K562 (cell line): ENCODE measurements around the gene LDHAL6B.

DNA sequence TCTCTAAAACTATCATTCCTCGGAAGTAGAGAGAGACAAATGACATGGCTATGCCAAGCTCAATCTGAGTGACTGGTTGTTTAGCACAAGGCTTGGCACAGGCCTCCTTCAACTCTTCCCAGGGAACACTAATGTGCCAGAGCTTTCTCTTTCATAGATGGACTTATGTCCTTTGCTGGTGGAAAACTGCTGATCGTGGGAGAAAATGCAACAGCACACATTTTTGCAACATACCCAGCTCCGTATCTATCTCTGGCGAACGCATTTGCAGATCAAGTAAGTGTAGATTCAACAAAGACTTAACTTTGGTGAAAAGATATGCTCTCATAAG is 36.5 kb downstream of the AQP9 start:
- RAMPAGE, long total RNA, result no peak
- RRBS, result no CpG with 5 or more reads among the region's 5 CpGs
PRO-cap:
- standard, result no peak
- CoPRO, capped RNA only, 2 experiments, result no peak in any of the 2 experiments
- CoPRO, capped and uncapped RNA, 2 experiments, result no peak in any of the 2 experiments
- CoPRO, uncapped RNA only, 2 experiments, result no peak in any of the 2 experiments
CAGE:
- cytosol, long polyA plus RNA, result no peak
- long polyA plus RNA, result no peak
- nucleolus, long total RNA, result no peak
- nucleus, long polyA plus RNA, result no peak

DNA sequence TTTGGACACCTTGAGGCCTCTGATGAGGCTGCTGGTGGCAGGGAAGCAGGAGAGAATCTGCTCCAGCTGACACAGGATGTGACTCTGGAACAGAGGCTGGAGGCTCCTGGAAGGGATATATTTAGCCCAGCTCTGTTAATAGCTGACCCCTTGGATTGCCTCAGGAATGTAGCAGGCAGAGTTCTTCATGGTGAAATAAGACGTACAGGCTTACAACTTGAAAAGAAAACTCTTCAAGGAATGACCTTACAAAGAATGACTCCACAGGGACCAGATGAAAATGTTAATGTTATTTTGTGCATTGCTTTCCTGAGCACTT is 90.5 kb downstream of the AQP9 start:
- RAMPAGE, long total RNA, result no peak
- RRBS, result no CpG with 5 or more reads among the region's 1 CpG
PRO-cap:
- standard, result no peak
- CoPRO, capped RNA only, 2 experiments, result no peak in any of the 2 experiments
- CoPRO, capped and uncapped RNA, 2 experiments, result no peak in any of the 2 experiments
- CoPRO, uncapped RNA only, 2 experiments, result no peak in any of the 2 experiments
CAGE:
- cytosol, long polyA plus RNA, result no peak
- long polyA plus RNA, result no peak
- nucleolus, long total RNA, result no peak
- nucleus, long polyA plus RNA, result no peak

DNA sequence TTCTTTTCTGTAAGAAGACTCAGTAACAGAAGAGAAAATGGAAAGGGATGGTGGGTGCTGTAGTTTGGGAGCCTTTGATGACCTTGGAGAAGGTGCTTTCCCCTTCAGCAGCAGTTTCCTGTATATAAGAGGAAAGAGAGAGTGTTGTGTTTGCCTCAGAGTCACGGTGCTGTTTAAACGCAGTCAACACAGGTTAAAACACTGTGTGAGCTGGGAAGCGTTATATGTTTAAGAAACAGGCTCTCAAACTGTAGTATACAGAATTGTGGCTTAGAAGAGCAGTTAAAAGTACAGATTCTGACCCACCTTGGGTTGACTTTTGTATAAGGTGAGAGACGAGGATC is 111.8 kb downstream of the AQP9 start:
- RAMPAGE, long total RNA, result no peak
- RRBS, result no CpG with 5 or more reads among the region's 4 CpGs
PRO-cap:
- standard, result no peak
- CoPRO, capped RNA only, 2 experiments, result no peak in any of the 2 experiments
- CoPRO, capped and uncapped RNA, 2 experiments, result no peak in any of the 2 experiments
- CoPRO, uncapped RNA only, 2 experiments, result no peak in any of the 2 experiments
CAGE:
- cytosol, long polyA plus RNA, result no peak
- long polyA plus RNA, result no peak
- nucleolus, long total RNA, result no peak
- nucleus, long polyA plus RNA, result no peak

- RAMPAGE, long total RNA, result no peak
- RRBS, result no CpG with 5 or more reads among the region's 7 CpGs
PRO-cap:
- standard, result no peak
- CoPRO, capped RNA only, 2 experiments, result no peak in any of the 2 experiments
- CoPRO, capped and uncapped RNA, 2 experiments, result no peak in any of the 2 experiments
- CoPRO, uncapped RNA only, 2 experiments, result no peak in any of the 2 experiments
CAGE:
- cytosol, long polyA plus RNA, result no peak
- long polyA plus RNA, result no peak
- nucleolus, long total RNA, result no peak
- nucleus, long polyA plus RNA, result no peak
Measured at GRCh38 chr15:58260164-58260997, 122.2 kb downstream of the AQP9 start.

DNA sequence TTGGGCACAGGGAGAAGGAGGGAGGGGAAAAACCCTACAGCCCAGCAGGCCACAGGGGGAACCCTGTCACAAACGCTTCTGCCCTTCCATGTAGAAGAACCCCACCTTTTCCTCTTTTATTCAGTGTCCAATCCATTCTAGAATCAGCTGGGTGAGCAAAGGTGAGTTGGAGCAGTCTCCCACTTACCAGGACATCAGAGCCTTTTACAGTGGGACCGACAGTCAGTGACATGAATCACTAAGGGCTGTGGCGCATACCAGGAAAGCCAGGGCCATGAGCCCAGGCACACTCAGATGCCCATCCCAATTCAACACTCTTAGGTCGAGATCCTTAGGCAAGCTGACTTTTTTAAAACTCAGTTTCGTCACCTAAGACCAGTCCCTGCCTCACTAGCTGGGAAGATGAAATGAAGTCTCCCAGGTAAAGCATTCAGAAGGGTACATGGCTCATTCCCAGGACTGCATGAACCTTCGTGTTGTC is 146.1 kb downstream of the AQP9 start:
- RAMPAGE, long total RNA, result no peak
- RRBS, result no CpG with 5 or more reads among the region's 6 CpGs
PRO-cap:
- standard, result no peak
- CoPRO, capped RNA only, 2 experiments, result no peak in any of the 2 experiments
- CoPRO, capped and uncapped RNA, 2 experiments, result no peak in any of the 2 experiments
- CoPRO, uncapped RNA only, 2 experiments, result no peak in any of the 2 experiments
CAGE:
- cytosol, long polyA plus RNA, result no peak
- long polyA plus RNA, result no peak
- nucleolus, long total RNA, result no peak
- nucleus, long polyA plus RNA, result no peak

- RAMPAGE, long total RNA, result no peak
- RRBS, result no CpG with 5 or more reads among the region's 4 CpGs
PRO-cap:
- standard, result no peak
- CoPRO, capped RNA only, 2 experiments, result no peak in any of the 2 experiments
- CoPRO, capped and uncapped RNA, 2 experiments, result no peak in any of the 2 experiments
- CoPRO, uncapped RNA only, 2 experiments, result no peak in any of the 2 experiments
CAGE:
- cytosol, long polyA plus RNA, result no peak
- long polyA plus RNA, result no peak
- nucleolus, long total RNA, result no peak
- nucleus, long polyA plus RNA, result no peak
Measured at GRCh38 chr15:58392010-58392522, 39.7 kb upstream of the LIPC start.

GRCh38 chr15:58628380-58629204 is 120.9 kb downstream of the ADAM10 start:
- RAMPAGE, long total RNA, result no peak
- RRBS, result no CpG with 5 or more reads among the region's 3 CpGs
PRO-cap:
- standard, result no peak
- CoPRO, capped RNA only, 2 experiments, result no peak in any of the 2 experiments
- CoPRO, capped and uncapped RNA, 2 experiments, result no peak in any of the 2 experiments
- CoPRO, uncapped RNA only, 2 experiments, result peak in 1 of 2 experiments; most common minus-strand start chr15:58628763 (in 1)
CAGE:
- cytosol, long polyA plus RNA, result no peak
- long polyA plus RNA, result no peak
- nucleolus, long total RNA, result no peak
- nucleus, long polyA plus RNA, result no peak

DNA sequence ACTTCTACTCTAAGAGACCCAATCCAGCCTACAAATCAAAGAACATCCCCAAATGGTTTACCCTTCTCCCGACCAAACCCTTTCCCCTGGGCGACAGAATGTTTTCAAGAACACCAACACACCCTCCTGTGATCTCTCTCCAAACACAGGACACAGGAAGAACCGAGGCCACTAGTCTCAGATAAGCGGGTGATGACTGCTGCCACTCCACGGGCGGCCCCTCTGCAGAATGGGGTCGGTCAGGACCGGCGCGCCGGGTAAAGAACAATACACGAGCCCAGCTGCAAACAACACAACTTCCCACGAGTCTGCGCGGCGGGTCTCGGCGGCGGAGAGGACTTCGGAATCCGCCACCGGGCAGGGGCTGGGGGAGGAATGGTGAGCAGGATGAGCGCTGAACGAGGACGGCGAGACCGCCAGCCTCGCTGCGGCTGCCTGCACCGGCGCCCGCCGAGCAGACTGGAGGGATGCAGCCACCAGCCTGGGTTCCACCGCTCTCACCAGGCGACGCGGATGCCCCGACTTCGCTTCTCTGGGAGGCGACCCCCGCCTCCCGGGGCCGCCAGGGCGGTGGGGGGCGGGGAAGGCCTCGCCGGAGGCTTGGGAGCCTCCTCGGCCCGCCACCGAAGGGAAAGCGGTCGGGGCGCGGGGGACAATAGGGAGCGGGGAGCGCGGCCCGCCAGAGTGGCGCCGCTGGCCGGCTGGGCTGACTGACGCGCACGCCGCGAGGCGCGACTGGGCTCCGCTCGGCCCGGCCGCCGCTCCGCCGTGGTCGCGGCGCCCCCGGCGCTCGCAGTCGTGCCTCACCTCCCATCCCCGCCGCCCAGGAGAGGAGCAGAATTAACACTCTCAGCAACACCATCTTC is 601 bp downstream of the ADAM10 start:
- RAMPAGE, long total RNA, result no peak
- RRBS, result 3% methylated on average over 23 of the region's 84 CpGs
PRO-cap:
- standard, result bidirectional peak, plus-strand start at position 171 of the sequence, minus-strand start at position 231 of the sequence; bidirectional peak, plus-strand start at position 682 of the sequence, minus-strand start at position 737 of the sequence; unidirectional peak, minus-strand start at position 800 of the sequence
- CoPRO, capped RNA only, 2 experiments, result peak in 2 of 2 experiments; most common plus-strand start position 205 of the sequence (in 2); most common minus-strand start position 231 of the sequence (in 2)
- CoPRO, capped and uncapped RNA, 2 experiments, result peak in 1 of 2 experiments; most common plus-strand start position 290 of the sequence (in 1); most common minus-strand start position 231 of the sequence (in 1)
- CoPRO, uncapped RNA only, 2 experiments, result peak in 2 of 2 experiments; most common plus-strand start position 171 of the sequence (in 2); most common minus-strand start position 28 of the sequence (in 1)
CAGE:
- cytosol, long polyA plus RNA, result no peak
- long polyA plus RNA, result no peak
- nucleolus, long total RNA, result no peak
- nucleus, long polyA plus RNA, result no peak

GRCh38 chr15:58833404-58834307 is 62.6 kb downstream of the MINDY2 start:
- RAMPAGE, long total RNA, result no peak
- RRBS, result no CpG with 5 or more reads among the region's 16 CpGs
PRO-cap:
- standard, result bidirectional peak, plus-strand start at chr15:58833879, minus-strand start at chr15:58833726
- CoPRO, capped RNA only, 2 experiments, result peak in 2 of 2 experiments; most common plus-strand start chr15:58833868 (in 2); most common minus-strand start chr15:58833736 (in 1)
- CoPRO, capped and uncapped RNA, 2 experiments, result no peak in any of the 2 experiments
- CoPRO, uncapped RNA only, 2 experiments, result peak in 2 of 2 experiments; most common plus-strand start chr15:58833852 (in 1); most common minus-strand start chr15:58833657 (in 1)
CAGE:
- cytosol, long polyA plus RNA, result no peak
- long polyA plus RNA, result no peak
- nucleolus, long total RNA, result no peak
- nucleus, long polyA plus RNA, result no peak

- RAMPAGE, long total RNA, result no peak
- RRBS, result no CpG with 5 or more reads among the region's 4 CpGs
PRO-cap:
- standard, result no peak
- CoPRO, capped RNA only, 2 experiments, result no peak in any of the 2 experiments
- CoPRO, capped and uncapped RNA, 2 experiments, result no peak in any of the 2 experiments
- CoPRO, uncapped RNA only, 2 experiments, result no peak in any of the 2 experiments
CAGE:
- cytosol, long polyA plus RNA, result no peak
- long polyA plus RNA, result no peak
- nucleolus, long total RNA, result no peak
- nucleus, long polyA plus RNA, result no peak
Measured at GRCh38 chr15:59030701-59031165, 43.3 kb downstream of the RNF111 start.

GRCh38 chr15:59177247-59177899 is 29.3 kb upstream of the LDHAL6B start:
- RAMPAGE, long total RNA, result no peak
- RRBS, result no CpG with 5 or more reads among the region's 6 CpGs
PRO-cap:
- standard, result no peak
- CoPRO, capped RNA only, 2 experiments, result no peak in any of the 2 experiments
- CoPRO, capped and uncapped RNA, 2 experiments, result no peak in any of the 2 experiments
- CoPRO, uncapped RNA only, 2 experiments, result no peak in any of the 2 experiments
CAGE:
- cytosol, long polyA plus RNA, result no peak
- long polyA plus RNA, result no peak
- nucleolus, long total RNA, result no peak
- nucleus, long polyA plus RNA, result no peak

GRCh38 chr15:59178139-59178754 is 28.4 kb upstream of the LDHAL6B start:
- RAMPAGE, long total RNA, result no peak
- RRBS, result no CpG with 5 or more reads among the region's 19 CpGs
PRO-cap:
- standard, result no peak
- CoPRO, capped RNA only, 2 experiments, result no peak in any of the 2 experiments
- CoPRO, capped and uncapped RNA, 2 experiments, result no peak in any of the 2 experiments
- CoPRO, uncapped RNA only, 2 experiments, result no peak in any of the 2 experiments
CAGE:
- cytosol, long polyA plus RNA, result no peak
- long polyA plus RNA, result no peak
- nucleolus, long total RNA, result no peak
- nucleus, long polyA plus RNA, result no peak

DNA sequence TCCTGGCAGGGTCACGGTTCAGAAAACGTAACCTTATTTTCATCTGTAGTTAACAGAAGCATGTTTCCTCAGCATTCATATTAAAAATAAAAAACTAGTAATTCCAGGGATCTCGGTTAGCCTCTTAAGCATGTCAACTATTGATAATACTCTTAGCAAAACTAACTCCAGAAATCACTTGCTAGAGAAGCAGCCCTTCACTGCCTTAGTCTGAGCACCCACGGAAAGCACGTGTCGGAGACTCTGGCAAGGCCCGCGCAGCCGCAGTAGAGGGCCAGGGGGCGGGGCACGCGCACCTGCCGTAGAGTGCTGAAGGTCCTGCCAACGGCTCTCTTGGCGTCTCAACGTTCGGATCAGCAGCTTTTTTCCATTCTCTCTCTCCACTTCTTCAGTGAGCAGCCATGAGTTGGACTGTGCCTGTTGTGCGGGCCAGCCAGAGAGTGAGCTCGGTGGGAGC is at the start of gene LDHAL6B:
Gene LDHAL6B, plus strand, starts transcription at position 304 of the 457 bp plus-strand sequence.
- RAMPAGE, long total RNA, result no peak
- RRBS, result no CpG with 5 or more reads among the region's 19 CpGs
PRO-cap:
- standard, result no peak
- CoPRO, capped RNA only, 2 experiments, result no peak in any of the 2 experiments
- CoPRO, capped and uncapped RNA, 2 experiments, result no peak in any of the 2 experiments
- CoPRO, uncapped RNA only, 2 experiments, result no peak in any of the 2 experiments
CAGE:
- cytosol, long polyA plus RNA, result no peak
- long polyA plus RNA, result no peak
- nucleolus, long total RNA, result no peak
- nucleus, long polyA plus RNA, result no peak

- RAMPAGE, long total RNA, result no peak
- RRBS, result no CpG with 5 or more reads among the region's 6 CpGs
PRO-cap:
- standard, result no peak
- CoPRO, capped RNA only, 2 experiments, result no peak in any of the 2 experiments
- CoPRO, capped and uncapped RNA, 2 experiments, result no peak in any of the 2 experiments
- CoPRO, uncapped RNA only, 2 experiments, result no peak in any of the 2 experiments
CAGE:
- cytosol, long polyA plus RNA, result no peak
- long polyA plus RNA, result no peak
- nucleolus, long total RNA, result no peak
- nucleus, long polyA plus RNA, result no peak
Measured at GRCh38 chr15:59260117-59260601, 53.5 kb downstream of the LDHAL6B start.

GRCh38 chr15:59299940-59300737 is 72.5 kb downstream of the MYO1E start:
- RAMPAGE, long total RNA, result no peak
- RRBS, result no CpG with 5 or more reads among the region's 11 CpGs
PRO-cap:
- standard, result no peak
- CoPRO, capped RNA only, 2 experiments, result no peak in any of the 2 experiments
- CoPRO, capped and uncapped RNA, 2 experiments, result no peak in any of the 2 experiments
- CoPRO, uncapped RNA only, 2 experiments, result no peak in any of the 2 experiments
CAGE:
- cytosol, long polyA plus RNA, result no peak
- long polyA plus RNA, result no peak
- nucleolus, long total RNA, result no peak
- nucleus, long polyA plus RNA, result no peak

GRCh38 chr15:59309864-59310522 is 62.7 kb downstream of the MYO1E start:
- RAMPAGE, long total RNA, result no peak
- RRBS, result no CpG with 5 or more reads among the region's 11 CpGs
PRO-cap:
- standard, result no peak
- CoPRO, capped RNA only, 2 experiments, result no peak in any of the 2 experiments
- CoPRO, capped and uncapped RNA, 2 experiments, result no peak in any of the 2 experiments
- CoPRO, uncapped RNA only, 2 experiments, result no peak in any of the 2 experiments
CAGE:
- cytosol, long polyA plus RNA, result no peak
- long polyA plus RNA, result no peak
- nucleolus, long total RNA, result no peak
- nucleus, long polyA plus RNA, result no peak

GRCh38 chr15:59333023-59333486 is 39.6 kb downstream of the MYO1E start:
- RAMPAGE, long total RNA, result no peak
- RRBS, result no CpG with 5 or more reads among the region's 6 CpGs
PRO-cap:
- standard, result no peak
- CoPRO, capped RNA only, 2 experiments, result no peak in any of the 2 experiments
- CoPRO, capped and uncapped RNA, 2 experiments, result no peak in any of the 2 experiments
- CoPRO, uncapped RNA only, 2 experiments, result no peak in any of the 2 experiments
CAGE:
- cytosol, long polyA plus RNA, result no peak
- long polyA plus RNA, result no peak
- nucleolus, long total RNA, result no peak
- nucleus, long polyA plus RNA, result no peak

DNA sequence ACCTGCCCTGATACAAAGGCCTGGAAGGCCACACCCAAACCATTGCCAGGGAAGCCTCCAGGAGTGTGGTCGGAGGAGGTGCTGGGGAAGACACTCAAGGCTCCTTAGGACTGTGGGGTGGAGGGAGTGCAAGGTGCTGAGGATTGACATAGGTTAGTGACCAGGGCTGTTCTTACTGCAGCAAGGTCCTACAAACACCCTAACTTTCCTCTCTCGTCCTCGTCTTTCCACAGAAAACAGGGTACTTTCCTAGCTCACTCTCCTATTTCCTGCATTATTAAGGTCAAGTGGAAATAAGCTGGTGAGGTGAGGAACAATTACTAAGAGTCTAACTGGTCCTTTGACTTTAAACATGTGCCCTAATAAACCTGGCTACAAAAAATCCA is 50.0 kb downstream of the ANXA2 start:
- RAMPAGE, long total RNA, result no peak
- RRBS, result no CpG with 5 or more reads among the region's 3 CpGs
PRO-cap:
- standard, result no peak
- CoPRO, capped RNA only, 2 experiments, result no peak in any of the 2 experiments
- CoPRO, capped and uncapped RNA, 2 experiments, result no peak in any of the 2 experiments
- CoPRO, uncapped RNA only, 2 experiments, result no peak in any of the 2 experiments
CAGE:
- cytosol, long polyA plus RNA, result no peak
- long polyA plus RNA, result no peak
- nucleolus, long total RNA, result no peak
- nucleus, long polyA plus RNA, result no peak

- RAMPAGE, long total RNA, result no peak
- RRBS, result no CpG with 5 or more reads among the region's 3 CpGs
PRO-cap:
- standard, result no peak
- CoPRO, capped RNA only, 2 experiments, result no peak in any of the 2 experiments
- CoPRO, capped and uncapped RNA, 2 experiments, result no peak in any of the 2 experiments
- CoPRO, uncapped RNA only, 2 experiments, result no peak in any of the 2 experiments
CAGE:
- cytosol, long polyA plus RNA, result no peak
- long polyA plus RNA, result no peak
- nucleolus, long total RNA, result no peak
- nucleus, long polyA plus RNA, result no peak
Measured at GRCh38 chr15:60570980-60571530, 92.1 kb upstream of the ICE2 start.